Vermiform appendix (tissue), 1 donor: ENCODE measurements around the genes TBXAS1 and PARP12.

DNA sequence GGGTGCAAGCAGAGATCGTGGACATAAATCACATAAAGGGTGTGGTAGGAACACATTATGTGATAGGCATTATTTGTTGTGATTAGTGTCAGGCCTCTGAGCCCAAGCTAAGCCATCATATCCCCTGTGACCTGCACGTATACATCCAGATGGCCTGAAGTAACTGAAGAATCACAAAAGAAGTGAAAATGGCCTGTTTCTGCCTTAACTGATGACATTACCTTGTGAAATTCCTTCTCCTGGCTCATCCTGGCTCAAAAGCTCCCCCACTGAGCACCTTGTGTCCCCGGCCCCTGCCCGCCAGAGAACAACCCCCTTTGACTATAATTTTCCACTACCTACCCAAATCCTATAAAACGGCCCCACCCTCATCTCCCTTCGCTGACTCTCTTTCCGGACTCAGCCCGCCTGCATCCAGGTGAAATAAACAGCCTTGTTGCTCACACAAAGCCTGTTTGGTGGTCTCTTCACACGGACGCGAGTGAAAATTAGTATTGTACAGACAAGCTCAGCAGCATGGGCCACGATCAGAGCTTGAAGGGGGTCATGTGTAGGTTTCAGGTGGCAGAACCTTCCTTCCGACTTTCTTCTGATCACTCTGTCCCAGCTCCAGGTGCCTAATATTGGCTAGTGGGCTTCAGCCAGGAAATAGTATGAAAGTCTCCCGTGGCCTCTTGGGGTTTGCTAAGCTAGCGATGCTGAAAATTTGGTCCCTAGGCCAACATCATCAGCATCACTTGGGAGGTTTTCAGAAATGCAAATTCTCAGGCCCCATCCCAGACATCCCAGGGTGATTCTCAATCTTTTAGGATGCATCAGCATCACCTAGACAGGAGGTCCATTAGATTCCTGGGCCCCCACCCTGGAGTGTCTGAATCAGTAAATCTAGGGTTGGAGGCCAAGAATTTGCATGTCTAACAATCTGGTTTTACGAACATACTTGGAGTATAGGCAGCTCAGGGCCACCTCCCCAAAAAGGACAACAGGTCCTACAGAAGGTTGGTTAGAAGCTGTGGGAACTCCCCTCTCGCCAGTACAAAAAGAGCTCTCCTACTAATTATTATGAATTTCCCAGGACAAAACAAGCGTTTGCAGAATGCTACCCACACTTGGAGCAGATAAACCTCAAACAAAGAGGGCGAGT lies 15.8 kb downstream of the ZC3HAV1 start:
- PRO-cap = no peak

DNA sequence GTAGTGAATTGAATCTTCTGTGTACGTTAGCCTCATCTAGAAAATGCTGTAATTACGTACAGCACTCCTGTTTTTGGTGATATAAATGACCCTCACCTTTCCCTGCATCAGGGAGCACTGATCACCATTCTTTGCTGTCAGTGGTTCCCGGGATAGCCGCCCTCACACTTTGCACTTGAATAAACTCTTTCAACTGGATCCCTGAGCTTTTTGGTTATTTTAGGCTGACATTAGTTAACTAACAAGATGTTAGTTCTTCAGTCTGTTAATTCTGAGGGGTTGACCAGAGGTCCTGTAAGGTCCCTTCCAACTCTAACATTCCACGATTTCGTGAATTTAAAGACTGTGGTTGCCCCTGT lies 693 bp upstream of the TTC26 start:
- PRO-cap = no peak

- PRO-cap = no peak
These were observed 42.3 kb downstream of the LUC7L2 start for GRCh38 chr7:139402018-139402312.

GRCh38 chr7:139403440-139403920 lies 43.8 kb downstream of the LUC7L2 start:
- PRO-cap = no peak

DNA sequence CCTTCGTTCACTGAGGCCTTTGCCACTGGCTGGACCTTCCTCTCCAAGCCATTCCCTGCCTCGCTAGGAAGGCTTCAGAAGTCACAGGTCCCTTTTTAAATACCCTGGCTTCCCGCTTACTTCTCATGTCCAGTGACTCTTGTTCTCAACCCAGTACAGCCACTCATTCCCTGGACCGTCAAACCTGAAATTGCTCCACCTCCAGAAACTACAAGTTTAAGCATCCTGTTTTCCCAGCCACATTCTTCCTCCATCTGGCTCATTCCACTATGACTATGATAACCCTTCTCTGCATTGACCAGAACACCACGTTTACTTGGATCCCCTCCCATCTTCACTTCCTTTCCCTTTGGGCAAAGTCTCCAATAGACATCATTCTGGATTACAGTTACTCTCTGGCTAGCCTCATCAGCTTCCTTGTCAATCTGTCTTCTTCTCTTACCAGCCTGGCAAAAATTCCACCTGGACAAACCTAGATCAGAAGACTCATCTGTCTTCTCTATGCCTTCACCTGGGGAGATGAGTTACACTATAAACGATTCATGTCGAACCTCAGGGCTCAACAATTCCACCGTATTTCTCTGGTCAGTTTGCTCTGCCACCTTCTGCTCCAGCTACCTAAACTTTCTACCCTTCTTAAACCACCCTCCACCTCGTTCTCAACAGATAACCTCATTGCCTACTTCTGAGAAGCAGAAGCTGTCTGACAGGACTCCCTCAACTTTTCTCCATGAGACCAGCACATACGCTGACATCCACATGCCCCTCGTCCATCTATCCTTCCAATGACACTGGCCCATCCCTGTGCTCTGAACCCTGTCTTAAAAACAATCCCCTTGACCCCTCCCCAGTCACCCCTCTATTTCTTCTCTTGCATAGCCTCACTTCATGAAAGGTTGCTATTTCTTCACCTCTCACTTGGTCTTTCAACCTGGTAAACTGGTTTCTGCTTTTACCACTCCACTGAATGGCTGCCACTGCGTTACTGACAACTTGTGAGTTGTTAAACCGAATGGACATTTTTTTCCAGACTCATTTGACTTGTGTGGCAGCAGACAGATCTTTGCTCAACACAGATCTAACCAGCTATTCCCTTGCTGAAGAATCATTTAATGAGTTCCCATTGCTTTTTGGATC lies 101.2 kb downstream of the CLEC2L start:
- PRO-cap = no peak

DNA sequence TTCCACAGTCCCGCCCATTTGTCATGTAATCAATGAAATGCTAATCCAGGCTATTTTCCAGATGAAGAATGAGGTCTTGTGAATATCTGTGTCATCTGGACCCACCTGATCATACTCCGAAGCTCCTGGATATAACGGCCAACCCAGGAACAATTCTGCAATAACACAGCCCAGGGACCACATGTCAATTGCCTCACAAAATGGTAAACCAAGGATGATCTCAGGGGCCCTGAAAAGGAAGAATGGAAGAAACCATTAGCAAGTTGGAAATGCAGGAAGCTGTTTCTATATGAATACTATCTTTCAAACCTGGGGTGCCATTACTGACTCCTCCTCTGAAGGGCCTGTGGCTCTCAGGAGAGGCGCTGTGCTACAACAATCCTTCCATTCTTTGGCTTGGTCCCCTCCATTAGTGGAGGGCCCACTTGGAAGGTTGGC lies 108.0 kb downstream of the CLEC2L start:
- PRO-cap = no peak

- PRO-cap = unidirectional peak, plus-strand start at chr7:139649053
These were observed 125.2 kb downstream of the CLEC2L start for GRCh38 chr7:139648241-139649596.

DNA sequence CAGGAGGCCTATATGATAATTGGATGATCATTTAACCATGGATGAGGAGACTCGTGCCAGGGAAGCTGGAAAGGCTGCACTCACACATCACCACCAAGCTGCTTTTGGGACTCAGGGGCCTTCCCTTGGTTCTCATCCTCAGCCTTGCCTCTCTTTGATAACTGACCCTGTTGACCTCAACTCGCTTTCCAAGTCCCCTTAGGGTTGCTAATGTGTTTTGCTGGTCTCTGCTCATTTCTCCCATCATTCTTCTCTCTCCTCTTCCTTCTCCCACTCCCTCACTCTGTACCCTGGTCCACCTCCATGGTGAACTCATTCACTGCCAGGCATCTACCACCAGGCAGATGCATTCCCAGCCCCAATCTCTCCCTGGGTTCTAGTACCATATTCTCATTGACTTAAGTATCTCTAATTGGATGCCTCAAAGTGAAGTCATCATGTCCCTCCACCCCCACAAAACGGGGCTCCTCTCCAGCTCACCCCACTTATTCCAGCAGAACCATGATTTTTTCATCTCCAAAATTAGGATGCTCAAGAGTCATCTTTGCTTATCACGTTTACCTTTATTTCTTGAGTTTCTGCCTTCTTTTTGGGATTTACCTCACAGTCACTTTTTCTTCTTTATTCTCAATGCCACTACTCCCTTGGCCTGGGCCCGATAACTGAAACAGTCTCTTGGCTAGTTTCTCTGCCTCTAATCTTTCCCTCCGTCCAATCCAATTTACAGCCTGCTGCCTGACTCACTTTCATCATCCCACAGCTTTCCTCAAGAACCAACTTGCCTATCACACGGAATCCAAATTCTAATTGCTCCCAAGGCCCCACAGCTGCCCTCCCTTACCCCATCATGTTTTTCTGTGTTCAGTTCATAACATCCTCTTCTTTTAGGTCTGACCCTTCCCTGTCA lies 121.7 kb downstream of the HIPK2 start:
- PRO-cap = no peak

- PRO-cap = no peak
These were observed 75.8 kb downstream of the HIPK2 start for GRCh38 chr7:139701760-139702555.

DNA sequence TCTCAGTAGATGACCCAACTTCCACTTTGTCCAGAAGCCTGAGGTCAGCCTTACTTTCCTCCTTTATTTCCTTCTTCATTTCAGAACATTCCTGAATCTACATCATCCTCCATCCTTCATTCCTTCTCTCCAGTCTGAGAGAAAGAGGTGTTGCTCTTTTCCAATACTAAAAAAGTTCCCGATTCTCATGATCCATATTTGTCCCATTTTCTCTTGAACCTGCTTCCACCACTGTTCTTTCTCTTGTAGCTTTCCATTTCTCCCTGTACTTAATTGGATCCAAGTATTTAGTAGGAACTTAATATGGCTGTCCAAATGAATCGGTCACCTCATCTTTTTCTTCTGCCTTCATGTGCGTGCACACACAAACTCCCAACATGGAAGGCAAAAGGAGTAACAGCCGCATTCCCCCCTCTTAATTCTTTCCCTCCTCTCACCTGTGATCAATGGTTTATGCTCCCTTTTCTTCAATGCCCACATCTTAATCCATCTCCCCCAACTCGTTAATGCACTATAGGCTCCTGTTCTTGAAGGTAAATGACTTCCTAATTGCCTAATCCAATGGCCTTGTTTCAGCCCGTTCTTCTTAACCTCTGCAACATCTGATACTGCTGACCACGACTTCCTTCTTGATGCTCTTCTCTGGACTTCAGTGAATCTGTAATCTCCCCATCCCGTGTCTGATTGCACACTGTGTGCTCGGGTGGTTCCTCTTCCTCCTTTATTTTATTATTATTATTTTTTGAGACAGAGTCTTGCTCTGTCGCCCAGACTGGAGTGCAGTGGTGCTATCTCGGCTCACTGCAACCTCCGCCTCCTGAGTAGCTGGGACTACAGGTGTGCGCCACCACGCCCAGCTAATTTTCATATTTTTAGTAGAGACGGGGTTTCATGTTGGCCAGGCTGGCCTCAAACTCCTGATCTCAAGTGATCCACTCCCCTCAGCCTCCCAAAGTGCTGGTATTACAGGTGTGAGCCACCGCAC lies 59.1 kb downstream of the HIPK2 start:
- PRO-cap = no peak

GRCh38 chr7:139761991-139762815 lies 15.6 kb downstream of the HIPK2 start:
- PRO-cap = no peak

- PRO-cap = no peak
These were observed 8.9 kb upstream of the TBXAS1 start for GRCh38 chr7:139820113-139820523.

GRCh38 chr7:139828989-139830254 lies at the start of gene TBXAS1:
Gene TBXAS1, plus strand, starts transcription at chr7:139829264.
- PRO-cap = unidirectional peak, minus-strand start at chr7:139829478

- PRO-cap = unidirectional peak, plus-strand start at chr7:139860612
These were observed 31.2 kb downstream of the TBXAS1 start for GRCh38 chr7:139860027-139860808.

DNA sequence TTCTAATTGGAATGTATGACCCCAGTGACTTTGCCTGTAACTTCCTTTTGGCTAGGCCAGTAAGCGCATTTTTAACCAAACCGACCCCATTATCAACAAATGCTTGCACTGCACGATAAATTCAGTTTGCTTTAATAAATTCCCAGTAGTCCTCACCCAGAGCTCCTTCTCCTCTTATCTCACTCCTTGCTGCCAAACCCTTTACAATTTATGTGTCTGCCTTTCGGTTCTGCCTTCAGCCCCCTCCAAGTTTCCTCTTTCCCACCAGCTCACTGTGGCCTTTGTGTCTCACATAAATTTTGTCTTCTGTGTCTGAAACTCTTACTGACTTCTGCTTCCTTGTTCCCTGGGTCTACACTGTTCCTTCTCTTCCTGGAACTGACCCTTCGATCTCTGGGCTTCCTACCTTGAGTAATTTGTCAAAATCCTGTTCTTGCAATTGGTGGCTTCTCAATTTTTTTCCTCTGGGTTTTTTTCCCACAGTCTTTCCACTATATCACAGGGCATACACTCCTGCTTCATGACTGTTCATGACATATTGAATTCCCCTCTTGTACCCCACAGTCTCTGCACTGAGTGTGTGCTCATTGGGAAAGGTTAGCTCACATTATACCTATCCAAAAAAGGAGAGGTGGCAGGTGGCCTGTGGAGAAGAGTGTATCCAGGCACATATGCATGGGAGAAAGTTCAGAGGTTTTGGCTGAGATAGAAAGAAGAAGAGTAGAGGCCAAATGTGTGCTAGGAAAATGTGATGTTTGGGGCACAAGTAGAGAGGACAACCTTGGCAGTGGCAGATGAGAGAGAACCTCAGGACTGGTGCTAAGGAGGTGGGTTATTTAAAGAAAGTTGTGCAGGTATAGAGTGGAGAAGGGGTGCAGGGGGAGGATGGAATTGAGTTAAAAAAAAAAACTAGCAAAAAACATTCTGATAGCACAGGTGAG lies 59.2 kb downstream of the TBXAS1 start:
- PRO-cap = no peak

DNA sequence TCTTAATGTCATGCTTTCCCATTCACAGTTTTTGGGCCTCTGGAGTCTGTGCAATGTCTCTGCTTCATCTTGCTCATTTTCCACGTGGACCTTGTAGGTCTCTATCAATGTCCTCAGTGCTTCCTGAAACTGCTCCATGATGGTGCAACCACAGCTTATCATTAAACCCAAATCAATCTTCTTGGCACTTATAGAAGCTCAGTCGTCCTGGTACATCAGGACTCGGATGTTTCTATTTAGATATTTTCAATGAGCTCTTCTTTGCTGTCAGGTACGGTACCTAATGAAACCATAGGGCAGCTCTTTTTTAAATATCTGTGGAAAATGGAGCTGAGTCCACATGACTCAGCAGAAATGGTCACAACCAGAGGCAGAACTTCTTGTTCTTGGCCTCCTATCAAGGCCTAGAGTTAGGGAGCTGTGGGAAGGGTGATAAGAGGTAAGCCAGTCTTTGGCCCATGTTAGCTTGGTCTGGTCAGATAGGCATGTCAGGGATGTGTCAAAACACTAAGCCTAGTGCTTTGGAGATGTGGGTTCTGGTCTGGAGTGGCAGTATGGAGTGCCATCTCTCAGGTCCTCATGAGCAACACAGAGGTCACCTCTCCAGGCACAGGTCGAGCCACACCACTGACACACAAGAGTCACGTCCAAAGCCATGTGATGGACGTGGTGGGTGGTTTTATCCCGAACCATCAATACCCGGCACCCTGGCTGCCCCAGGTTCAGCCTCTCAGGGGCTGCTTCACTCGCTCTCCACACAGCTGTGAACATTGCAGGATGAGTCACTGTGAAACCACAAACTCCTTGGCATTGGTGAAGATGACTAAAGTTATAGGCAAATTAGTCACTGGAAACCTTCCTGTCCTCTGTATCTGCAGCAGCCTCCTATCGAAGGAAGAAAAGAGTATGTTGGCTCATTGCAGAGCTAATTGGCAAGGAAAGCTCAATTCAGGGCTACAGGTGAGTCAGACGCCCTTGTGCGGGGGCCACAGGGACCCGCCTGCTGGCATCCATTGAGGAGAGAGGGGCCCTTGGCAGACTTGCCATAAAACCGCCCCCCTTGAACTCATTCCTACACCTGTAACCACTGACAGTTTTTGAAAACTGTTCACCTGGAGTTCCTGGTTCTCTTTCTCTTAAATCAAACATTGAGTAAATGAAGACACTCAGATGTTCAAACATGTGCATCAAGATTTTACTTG lies 87.2 kb downstream of the TBXAS1 start:
- PRO-cap = no peak

DNA sequence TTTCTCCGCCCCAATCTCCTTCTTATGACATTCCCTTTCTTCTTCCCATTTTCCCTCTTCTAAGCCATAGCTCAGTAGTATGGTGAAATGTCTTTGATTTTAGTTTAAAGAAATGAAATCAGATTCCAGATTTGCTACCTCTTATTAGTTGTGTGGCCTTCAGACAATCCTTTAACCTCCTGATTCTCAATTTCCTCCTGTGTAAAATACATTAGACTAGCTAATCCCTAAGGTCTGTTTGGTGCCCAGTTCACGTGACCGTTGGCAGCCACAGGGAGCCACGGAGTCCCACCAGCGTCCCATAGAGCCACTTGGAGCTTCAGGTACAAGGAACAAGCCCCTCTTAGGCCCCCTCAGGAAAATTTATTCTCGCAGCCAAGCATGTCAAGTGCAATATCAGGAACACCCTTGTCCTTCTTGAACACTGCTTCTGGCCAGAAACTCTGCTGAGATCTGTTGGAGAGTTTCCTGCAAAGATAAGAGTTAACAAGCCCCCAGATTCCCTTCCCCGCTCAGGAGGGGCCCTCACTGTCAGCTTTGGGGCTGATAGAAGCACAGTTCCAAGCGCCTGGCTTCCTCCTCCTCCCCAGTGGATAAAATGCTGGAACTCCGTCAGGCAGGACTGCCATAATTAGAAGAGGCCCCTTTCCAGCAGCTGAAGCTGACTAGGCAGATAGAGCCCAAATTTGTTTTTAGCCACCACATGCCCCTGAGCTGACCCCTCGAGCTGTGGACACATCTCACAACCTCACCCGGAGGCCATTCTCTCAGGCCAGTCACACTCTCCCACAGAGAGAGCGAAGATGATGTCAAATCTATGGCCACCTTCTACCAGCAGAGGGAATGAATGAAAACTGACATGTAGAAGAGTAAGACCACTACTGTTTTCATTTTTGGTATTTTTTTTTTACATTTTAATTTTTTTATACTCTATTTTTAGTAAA lies 89.3 kb downstream of the TBXAS1 start:
- PRO-cap = no peak

DNA sequence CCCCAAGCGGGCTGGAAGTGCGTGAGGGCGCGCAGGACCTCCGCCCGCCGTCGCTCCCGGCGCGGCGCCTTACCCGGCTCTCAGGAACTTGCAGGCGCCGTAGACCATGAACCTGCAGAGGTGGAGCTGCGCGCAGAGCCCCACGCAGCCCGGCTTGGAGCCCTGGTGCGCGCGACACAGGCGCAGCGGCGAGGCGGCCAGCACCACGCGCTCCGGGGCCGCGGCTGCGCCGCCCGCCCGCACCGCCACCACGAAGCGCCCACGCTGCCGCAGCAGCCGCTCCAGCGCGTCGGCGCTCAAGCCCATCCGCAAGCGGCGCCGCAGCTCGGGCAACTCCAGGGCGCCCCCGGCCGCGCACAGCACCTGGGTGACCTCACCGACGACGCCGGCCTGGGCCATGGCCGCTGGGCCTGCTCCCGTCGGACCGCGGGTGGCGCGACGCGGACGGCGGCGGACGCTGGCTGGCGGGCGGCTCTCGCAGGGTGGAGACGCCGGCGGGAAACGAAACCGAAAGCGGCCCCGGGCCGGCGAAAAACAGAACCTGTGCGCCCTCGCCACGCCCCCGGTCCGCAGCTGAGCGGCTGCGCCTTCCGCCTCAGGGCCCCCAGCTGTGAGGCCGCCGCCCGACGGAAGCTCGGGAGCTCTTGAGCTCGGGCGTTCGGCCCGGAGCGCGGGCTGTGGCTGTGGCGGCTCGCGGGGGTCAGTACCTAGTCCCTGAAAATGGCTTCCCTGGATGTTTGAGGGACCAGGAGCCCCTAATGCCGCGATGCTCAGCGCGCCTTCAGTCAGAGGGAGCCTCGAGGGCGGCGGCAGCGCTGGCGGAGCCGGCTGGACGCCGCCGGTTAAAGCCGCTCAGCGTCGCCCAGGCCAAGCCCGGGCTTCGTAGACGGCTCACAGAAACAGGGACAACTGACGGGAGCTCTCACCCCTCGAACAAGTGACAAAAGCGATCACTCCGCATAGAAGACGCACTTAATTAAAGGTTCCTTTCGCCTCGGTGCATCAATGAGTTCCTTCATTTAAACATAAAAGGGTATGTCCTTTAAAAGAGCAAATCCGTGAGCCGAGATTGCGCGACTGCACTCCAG lies at the start of gene PARP12:
PARP12 (minus strand) TSS at position 503 of the 1,088 bp plus-strand sequence.
- PRO-cap = bidirectional peak, plus-strand start at position 97 of the sequence, minus-strand start at position 81 of the sequence; bidirectional peak, plus-strand start at position 647 of the sequence, minus-strand start at position 503 of the sequence; unidirectional peak, minus-strand start at position 911 of the sequence

DNA sequence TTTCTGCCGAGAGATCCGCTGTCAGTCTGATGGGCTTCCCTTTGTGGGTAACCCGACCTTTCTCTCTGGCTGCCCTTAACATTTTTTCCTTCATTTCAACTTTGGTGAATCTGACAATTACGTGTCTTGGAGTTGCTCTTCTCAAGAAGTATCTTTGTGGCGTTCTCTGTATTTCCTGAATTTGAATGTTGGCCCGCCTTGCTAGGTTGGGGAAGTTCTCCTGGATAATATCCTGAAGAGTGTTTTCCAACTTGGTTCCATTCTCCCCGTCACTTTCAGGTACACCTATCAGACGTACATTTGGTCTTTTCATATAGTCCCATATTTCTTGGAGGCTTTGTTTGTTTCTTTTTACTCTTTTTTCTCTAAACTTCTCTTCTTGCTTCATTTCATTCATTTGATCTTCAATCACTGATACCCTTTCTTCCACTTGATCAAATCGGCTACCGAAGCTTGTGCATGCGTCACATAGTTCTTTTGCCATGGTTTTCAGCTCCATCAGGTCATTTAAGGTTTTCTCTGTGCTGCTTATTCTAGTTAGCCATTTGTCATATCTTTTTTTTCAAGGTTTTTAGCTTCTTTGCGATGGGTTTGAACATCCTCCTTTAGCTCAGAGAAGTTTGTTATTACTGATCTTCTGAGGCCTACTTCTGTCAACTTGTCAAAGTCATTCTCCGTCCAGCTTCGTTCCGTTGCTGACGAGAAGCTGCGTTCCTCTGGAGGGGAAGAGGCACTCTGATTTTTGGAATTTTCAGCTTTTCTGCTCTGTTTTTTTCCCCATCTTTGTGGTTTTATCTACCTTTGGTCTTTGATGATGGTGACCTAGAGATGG lies 45.1 kb upstream of the PARP12 start:
- PRO-cap = no peak

GRCh38 chr7:140165503-140165985 lies 11.2 kb downstream of the KDM7A start:
- PRO-cap = no peak